ENCODE measurements around a stretch of chr10.

GRCh38 chr10:182409-183086, 47.3 kb downstream of the ZMYND11 start:
- PRO-cap = no peak
- RAMPAGE, long total RNA, 4 experiments = no peak in any of the 4 experiments

DNA sequence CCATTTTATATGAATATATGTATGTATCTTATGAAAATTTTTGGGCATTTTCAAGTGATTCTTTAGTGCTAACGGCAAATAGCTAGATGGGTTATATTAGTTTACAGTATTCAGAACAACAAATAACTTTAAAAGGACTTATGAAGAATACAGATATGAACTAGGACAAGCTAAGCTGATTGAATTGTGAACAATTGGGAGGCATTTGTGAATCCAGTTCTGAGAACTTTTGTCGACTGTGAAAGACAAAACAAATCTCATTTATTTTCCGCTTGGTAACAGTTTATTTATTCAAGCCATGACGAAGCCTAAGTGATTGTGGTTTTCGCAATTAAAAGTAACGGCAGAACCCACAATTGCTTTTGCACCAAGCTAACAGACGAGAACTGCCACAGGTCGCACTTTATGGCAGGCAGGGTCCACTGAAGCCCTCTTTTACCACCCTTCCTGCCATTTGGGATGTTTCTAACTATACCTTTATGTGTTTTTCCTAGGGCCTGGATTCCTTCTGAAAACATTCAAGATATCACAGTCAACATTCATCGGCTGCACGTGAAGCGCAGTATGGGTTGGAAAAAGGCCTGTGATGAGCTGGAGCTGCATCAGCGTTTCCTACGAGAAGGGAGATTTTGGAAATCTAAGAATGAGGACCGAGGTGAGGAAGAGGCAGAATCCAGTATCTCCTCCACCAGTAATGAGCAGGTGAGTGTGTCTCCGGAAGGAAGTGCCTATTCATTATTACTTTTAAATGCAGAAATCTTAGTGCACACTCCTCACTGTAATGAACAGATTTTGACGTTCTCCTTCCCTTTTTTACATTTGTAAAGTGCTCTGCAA, 111.2 kb downstream of the ZMYND11 start:
- PRO-cap = no peak
- RAMPAGE, long total RNA, 4 experiments = no peak in any of the 4 experiments

DNA sequence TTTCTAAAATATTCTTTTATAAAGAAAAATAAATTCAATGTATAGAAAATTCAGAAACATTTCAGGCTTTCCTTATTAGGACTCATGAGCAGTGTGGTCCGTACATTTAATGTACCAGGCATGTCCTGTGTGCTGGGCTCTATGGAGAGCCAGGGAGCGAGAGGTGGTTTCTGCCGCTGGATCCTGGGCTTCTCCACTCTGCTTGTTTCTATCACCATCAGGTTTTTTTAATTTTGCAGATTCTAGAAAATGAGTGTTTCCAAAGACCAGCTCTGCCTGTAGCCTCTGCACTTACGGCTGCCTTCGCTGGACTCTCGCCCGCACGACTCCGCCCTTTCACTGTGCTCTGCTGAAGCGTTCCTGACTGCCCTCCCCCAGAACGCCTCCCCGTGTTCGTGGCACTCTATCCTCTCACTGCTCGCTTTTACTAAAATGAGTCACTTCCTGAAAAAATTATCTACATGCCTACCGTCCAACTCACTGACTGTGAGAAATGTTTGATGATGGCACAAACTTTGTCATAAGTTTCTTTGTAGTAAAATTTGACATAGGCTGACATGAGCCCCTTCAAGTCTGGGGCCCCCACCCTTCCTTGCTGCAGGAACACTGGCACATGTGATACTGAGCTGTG, 188.6 kb downstream of the ZMYND11 start:
- PRO-cap = no peak
- RAMPAGE, long total RNA, 4 experiments = no peak in any of the 4 experiments

DNA sequence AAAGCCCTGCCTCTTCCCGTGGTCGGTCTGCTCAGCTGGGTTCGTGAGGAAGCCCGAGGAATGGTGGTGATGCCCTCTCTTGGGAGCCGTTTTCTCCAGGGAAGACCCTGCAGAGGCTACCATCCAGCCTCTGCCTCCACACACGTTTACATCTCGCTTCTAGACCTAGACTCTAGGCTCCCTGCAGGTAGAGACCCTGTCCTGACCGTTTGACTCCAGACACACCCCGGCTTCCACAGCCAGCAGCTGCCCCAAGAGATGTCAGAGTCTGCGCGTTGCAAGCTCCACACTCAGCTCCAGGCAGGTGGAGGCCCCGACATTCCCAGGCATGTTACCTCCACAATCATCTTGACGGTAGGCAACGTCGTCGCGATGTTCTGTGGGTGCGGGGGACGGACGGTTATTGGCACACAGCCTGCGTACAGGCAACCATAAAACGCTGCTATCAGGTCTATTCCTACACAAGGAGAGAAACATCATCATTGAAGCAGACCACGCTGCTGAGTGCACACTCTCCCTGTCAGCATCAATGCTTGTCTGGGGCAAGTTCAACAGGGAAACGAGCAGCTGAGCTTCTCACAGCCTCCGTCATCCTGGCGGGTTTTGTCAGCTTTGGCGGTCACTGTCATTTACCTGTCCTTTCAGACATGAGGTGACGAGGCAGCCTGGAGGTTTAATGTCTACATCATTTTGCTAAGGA, 213.2 kb downstream of the ZMYND11 start:
- PRO-cap = no peak
- RAMPAGE, long total RNA, 4 experiments = no peak in any of the 4 experiments

DNA sequence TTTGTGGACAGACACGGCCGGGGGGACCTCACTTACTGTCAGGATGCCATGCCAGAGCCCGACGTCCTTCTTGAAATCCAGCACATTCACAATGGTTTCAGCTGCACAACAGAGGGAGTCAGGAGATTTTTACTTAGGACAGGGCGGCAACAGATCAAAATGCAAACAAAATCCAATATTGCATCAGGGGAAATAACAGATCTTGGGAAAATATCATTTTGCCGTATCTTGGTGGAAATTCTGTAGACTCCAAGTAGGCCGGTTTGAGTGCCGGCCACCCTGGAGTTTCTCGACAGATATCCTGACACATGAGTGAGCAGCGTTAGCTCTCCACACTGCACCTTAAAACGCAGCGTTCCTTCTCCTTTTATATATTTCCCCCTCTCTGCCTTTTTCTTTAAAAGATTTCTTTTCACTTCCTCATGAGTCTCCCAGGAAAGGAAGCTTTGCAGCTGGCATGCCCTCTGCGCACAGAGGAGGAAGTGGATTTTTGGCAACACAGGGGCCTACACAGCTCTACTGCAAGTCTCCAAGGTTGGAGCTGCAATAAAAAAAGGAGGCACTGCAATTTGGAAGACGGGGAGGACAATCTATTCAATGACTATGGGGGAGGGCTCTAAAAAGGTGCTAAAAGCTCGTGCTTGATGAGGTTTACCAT, 252.6 kb downstream of the ZMYND11 start:
- PRO-cap = no peak
- RAMPAGE, long total RNA, 4 experiments = start-site peak on the minus strand in 2 of 4 experiments, centred at positions 318 to 353 of the sequence, 51 to 55 reads per replicate

DNA sequence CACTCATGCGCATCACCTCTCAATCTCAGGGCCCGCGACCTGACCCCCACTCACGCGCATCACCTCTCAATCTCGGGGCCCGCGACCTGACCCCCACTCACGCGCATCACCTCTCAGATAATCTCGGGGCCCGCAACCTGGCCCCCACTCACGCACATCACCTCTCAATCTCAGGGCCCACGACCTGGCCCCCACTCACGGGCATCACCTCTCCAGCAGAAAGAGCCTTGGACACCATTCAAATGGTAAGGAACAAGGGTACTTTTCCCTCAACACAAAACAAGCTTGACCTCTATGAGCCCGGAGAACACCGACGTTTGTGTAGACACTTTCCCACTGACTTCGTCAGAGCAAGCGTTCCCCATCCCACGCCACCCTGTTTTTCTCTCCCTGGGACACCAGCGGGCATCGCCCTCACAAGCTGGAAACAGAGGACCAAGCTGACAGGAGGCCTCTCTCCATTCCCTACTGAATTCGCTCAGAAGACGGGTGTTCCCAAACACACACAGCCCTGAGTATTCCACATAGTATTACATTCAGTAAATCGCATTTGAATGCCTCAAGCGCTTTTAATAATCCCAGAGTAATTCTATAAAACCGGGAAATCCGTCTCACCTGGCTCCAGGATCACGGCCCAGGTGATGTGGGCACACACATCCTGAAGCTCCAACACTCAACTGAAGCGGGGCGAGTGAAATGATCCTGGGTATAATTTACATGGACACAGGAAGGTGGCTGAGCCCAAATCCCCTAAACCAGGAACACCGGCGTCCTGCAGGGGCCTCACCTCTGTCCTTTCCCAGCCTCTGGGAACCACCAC, 104.4 kb downstream of the DIP2C start:
- PRO-cap = no peak
- RAMPAGE, long total RNA, 4 experiments = no peak in any of the 4 experiments

DNA sequence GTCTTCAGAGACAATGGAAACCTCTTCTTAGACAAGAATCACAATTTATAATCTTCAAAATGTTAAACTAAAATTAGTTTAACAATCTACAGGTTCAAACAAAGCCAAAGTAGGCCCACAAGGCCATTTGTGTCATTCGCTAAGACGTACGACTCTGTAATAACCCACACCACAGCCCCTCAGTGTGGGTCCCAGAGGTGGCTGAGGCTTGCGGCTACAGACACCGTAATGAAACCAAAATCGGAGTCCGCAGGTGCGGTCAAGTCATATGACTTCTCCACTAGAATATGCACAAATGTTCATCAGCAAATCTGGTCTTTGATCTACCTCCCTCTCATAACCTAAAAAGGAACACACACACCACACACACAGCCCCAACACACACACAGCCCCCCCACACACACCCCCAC, 81.7 kb downstream of the DIP2C start:
- PRO-cap = no peak
- RAMPAGE, long total RNA, 4 experiments = no peak in any of the 4 experiments

DNA sequence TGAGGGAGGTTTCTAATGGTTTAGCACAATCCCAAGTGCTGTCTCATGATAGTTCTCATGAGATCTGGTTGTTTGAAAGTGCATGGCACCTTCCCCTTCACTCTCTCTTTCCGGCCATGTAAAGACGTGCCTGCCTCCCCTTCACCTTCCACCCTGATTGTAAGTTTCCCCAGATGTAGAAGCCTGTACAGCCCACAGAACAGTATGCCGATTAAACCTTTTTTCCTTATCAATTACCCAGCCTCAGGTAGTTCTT, 78.4 kb downstream of the DIP2C start:
- PRO-cap = no peak
- RAMPAGE, long total RNA, 4 experiments = no peak in any of the 4 experiments

- PRO-cap = no peak
- RAMPAGE, long total RNA, 4 experiments = no peak in any of the 4 experiments
Measured at GRCh38 chr10:622243-622700, 67.2 kb downstream of the DIP2C start.

GRCh38 chr10:803419-803702, 113.9 kb upstream of the DIP2C start:
- PRO-cap = no peak
- RAMPAGE, long total RNA, 4 experiments = no peak in any of the 4 experiments

DNA sequence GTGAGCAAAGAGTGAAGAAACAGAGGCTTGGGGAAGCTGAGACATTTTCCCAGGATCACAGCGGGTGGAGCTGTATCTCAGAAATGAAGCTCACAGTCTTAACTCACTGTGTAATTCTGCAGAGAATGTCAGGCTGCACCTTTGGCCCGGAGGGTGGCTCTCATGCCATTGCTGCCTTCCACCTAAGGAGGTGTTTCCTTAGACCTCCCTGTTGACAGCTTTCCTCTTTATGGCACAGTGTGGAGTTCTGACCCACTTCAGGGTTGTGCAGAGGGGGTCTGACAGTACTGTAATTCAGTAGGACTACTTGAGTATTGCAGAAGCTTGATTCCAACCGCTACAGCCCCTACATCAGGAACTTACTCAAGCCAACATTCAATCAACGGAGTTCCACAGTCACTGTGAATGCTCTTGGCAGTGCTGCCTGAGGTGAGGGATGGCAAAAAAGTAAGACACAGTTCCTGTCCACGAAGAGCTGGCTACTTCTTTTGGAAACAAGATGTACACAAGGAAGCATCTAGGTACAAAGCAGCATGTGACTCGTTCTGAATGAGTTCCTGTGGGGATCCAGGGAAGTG, 2.7 kb upstream of the GTPBP4 start:
- PRO-cap = no peak
- RAMPAGE, long total RNA, 4 experiments = no peak in any of the 4 experiments

- PRO-cap = no peak
- RAMPAGE, long total RNA, 4 experiments = no peak in any of the 4 experiments
Measured at GRCh38 chr10:1096263-1097097, 40.3 kb downstream of the WDR37 start.

- PRO-cap = no peak
- RAMPAGE, long total RNA, 4 experiments = start-site peak on the minus strand in 1 of 4 experiments, at chr10:1240443-1240463 at its widest, 5 reads per replicate
Measured at GRCh38 chr10:1240181-1240724, 184.1 kb downstream of the WDR37 start.

GRCh38 chr10:1420427-1421403, 316.6 kb downstream of the ADARB2 start:
- PRO-cap = no peak
- RAMPAGE, long total RNA, 4 experiments = no peak in any of the 4 experiments

- PRO-cap = no peak
- RAMPAGE, long total RNA, 4 experiments = no peak in any of the 4 experiments
Measured at GRCh38 chr10:1465284-1466295, 271.7 kb downstream of the ADARB2 start.

DNA sequence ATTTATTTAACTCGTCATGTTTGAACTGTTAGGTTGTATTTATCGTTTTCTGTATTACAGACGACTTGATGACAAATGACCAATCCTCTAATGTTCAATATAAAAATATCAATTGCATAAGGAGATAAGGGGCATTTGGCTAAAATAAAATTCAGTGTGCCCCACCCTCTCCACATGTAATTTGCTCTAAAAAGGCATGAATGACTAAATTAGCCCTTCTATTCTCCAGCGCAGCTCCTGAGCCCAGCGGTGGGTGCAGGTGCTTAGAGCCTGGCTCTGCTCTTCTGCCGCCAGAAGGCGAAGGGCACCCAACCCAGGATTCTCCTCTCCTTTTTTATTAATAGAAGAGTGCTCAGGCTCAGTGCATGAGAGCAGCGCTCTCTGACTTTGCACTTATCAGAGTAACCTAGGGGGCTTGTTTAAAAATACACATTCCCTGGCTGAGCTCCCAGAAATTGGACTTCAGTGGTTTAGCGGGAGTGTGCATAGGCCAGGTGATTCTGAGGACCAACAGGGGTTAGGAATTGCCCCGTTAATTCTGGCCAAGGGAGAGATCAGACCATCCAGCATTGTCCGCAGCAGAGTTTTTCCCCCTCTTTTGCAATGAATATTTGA, 1.8 kb upstream of the PFKP start:
- PRO-cap = no peak
- RAMPAGE, long total RNA, 4 experiments = no peak in any of the 4 experiments

DNA sequence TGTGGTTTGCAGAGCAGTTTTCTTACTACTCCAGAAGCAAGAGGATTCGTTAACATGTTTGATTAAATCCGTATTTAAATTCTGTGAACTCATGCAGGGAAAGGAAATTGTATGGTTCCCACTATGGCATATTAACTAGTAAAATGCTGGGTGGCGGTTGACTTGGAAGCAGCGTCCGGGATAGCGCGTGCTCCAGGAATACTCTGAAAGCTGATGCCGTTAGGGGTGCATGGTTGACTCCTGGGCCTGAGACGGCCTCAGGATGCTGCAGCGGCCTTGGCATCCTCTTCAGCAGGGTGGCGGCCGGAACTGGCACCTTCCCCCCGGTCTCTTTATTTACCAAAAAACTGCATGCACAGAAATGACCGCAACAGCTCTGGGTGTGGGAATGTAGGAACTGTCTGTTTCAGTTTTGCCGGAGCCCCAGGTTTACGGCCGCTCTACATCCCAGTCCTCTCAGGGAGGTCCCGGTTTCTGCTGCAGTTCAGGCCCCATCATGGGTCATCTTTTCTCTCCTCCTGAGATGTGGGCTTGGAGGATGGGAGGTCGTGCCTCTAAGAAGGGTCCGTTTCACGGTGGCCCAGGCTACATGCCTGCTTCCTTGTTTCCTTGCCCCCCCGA, 28.8 kb downstream of the PFKP start:
- PRO-cap = no peak
- RAMPAGE, long total RNA, 4 experiments = no peak in any of the 4 experiments

GRCh38 chr10:3136220-3137035, 36.2 kb downstream of the PITRM1 start:
- PRO-cap = no peak
- RAMPAGE, long total RNA, 4 experiments = no peak in any of the 4 experiments

DNA sequence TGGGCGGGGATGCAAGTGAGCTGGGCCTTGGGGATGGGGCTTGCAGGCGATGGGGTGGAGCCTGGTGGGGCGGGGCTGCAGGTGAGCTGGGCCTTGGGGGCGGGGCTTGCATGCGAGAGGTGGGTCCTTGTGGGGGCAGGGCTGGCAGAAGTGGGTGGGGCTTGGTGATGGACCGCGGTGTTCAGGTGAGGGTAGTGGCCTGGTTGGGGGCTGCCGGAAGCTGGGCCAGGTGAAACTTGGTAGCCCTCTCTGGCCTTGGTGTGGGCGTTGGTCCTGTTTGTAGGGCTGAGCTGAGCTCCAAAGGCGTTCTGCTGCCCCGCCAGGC, 745 bp upstream of the PITRM1 start:
- PRO-cap = no peak
- RAMPAGE, long total RNA, 4 experiments = no peak in any of the 4 experiments

- PRO-cap = no peak
- RAMPAGE, long total RNA, 4 experiments = no peak in any of the 4 experiments
Measured at GRCh38 chr10:3197314-3198191, 25.0 kb upstream of the PITRM1 start.